Mesenchymal stem cell of adipose (primary cell): ENCODE measurements around the gene AHDC1.

- CAGE, long polyA plus RNA = no peak
Observed at GRCh38 chr1:26780746-26781320, 6.9 kb upstream of the PIGV start.

GRCh38 chr1:26800605-26800816 lies 12.8 kb downstream of the PIGV start:
- CAGE, long polyA plus RNA = no peak

DNA sequence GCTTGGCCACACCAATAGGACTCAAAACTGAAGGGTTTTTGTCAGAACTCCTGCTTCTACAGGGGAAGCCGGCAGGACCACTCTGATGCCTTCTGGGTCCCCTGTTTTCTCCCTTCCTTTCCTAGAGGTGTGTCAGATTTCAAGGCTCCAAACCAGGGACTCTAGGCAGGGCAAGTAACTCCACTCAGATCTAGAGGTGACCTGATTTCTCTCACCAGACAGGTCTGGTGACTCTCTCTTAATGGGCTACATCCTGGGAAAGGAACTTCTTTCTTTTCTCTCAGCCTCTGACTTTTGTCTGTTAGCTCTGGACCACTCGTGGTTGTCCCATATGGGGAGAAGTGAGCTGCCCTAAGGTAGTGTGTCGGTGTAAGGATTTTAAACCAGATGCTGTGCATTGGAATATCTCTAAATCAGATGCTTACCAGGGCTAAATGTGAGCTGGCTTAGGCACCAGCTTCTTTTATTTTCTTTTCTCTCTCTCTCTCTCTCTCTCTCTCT lies 4.9 kb downstream of the SFN start:
- CAGE, long polyA plus RNA = no peak

DNA sequence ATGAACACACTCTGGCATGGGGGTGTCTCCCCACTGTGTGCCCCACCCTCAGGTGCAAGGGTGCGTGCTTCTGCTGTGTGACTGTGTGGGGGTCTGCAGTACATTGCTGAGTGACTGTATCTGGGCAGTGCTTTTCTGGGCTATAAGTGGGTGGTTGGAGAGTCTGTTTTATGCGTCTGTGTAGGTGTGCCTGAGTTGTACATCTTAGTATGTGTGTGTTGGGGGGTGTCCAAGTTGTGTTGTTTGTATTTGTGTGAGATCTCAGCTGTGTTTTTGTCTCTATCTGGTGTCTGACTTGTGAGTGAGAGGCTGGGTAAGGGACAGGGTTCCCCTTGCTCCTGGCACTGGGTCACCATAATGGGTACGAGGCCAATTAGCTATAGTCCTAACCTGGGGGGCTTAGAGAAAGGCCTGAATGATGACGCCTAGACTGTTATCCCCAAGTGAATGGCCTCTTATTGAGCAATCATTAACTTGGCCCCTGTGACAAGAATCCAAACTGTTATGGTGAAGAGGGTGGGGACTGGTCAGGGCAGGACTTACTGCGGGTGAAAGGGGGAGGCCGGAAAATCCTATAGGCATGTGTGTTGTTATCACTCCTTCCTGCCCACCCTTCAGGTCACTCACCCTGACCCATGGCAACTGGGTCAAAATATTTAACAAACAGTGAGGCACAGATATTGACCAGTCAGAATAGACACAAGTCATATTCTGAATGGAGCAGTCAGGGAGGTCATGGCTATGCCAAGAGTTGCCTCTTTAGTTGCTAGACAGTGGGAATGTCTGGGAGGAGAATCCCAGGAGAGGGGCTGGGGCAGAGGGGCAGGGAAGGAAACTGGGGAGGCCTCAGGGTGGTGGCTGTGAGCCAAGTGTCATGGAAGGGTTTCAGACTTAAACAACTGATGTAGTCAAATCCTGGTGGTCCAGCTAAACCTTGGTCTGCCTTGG lies 3.4 kb downstream of the NR0B2 start:
- CAGE, long polyA plus RNA = no peak

- CAGE, long polyA plus RNA = no peak
Observed at GRCh38 chr1:26994669-26994868, 1.1 kb downstream of the TRNP1 start.

- CAGE, long polyA plus RNA = no peak
Observed at GRCh38 chr1:27044690-27045259, 32.1 kb upstream of the TENT5B start.

GRCh38 chr1:27087519-27087718 lies 67.5 kb downstream of the SLC9A1 start:
- CAGE, long polyA plus RNA = no peak

- CAGE, long polyA plus RNA = no peak
Observed at GRCh38 chr1:27290593-27291479, 31.1 kb upstream of the TMEM222 start.

DNA sequence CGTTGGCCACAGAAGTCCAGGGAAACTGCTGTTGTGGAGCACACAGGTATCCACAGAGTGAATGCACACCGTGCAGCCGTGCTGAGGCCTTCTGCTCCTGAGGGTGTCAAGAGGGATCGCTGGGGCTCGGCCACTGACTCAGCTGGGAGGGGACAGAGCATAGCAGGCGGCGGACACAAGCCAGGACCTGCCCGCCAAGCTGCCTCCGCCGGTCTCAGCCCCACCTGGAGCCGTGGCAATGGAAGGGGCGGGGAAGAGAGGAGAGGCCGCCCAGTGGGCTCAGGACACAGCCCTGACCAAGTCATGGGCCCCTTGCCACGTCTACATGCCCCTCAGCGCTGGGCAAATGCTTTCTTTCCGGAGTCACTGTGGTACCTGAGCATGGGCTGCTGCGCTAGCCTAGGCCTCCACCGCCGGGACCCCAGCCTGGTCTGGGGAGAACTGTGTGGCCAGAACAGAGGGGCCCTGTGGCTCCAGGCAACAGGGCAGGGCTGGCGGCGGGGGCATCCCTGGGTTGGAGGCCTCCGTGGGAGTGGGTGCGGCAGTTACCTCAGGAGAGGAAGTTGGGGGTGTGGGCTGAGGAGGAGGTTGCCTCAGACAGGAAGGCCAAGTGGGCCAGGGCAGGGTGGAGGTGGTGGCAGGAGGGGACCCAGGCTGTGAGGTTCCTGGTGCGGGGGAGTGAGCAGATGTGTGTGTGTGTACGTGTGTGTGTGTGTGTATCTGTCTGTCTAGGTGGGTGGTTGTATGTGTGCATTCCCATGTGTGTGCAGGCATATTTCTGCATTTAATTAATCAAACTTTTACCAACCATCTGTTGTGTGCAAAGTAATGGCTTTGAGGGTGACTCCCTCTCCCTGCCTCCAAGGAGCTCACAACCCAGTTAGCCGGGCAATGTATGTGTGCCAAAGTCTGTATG lies 1.3 kb downstream of the SYTL1 start:
- CAGE, long polyA plus RNA = no peak

DNA sequence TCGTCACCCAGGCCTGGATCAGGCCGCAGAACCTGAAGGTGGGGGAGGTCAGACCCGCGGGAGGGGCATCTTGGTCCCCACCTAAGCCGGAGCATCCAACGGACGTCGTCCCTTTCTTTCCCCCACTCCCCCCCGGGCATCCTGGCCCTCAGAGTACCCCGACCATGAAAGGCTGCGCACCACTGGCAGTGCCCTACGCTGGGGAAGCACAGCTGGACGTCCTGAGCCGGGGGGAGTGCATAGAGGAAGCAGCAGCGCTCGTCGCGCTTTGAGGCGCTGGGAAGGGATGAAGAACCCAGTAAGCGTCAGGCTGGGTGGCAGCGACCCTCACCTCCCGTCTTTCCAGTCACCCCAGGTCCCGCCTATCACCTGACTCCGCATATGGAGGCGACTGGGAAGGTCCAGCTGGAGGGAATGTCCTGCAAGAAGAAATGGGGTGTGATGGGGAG lies 5.8 kb downstream of the MAP3K6 start:
- CAGE, long polyA plus RNA = no peak

DNA sequence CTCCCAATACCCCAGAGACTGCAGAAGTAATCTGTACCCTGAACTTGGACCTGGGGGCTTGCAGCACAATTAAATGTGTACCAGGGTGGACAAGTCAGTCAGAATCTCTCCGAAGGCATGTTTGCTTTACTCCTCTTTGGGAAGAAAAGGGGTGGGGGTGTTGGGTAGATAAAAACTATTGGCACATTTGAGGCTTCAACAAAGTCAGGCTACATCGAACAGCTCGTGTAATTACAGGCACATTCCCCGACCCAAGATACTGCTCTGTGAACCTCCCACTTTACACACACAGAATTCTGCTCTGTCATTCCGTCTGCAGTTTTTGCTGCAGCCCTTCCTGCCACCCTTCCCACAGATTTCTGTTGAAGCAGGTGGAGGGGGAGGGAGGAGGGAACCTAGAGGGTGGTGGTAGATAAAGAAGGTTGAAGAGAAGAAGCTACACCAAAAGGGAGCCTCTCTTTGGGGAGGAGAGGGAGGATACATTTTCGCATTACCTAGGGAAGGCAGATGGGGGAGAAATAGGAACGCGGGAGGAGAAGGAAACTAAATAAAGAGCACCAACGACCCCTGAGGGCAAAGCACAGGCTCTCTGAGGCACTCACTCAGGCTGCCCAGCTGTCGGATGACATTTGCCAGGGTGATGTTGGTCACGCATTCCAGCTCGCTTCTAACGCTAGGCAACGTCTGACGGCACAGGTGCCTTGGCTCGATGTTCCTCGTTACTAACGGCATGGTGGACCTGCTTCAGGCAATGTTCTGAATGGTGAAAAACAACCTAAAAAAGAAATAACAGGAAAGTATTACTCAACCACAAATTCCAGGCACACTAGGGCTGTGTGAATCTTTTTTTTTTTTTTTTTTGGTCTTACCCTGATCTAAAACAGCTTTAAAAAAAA lies 36.0 kb downstream of the GPR3 start:
- CAGE, long polyA plus RNA = no peak

- CAGE, long polyA plus RNA = no peak
Observed at GRCh38 chr1:27532184-27532427, 42.1 kb upstream of the WASF2 start.

- CAGE, long polyA plus RNA = no peak
Observed at GRCh38 chr1:27556954-27558464, 46.4 kb downstream of the AHDC1 start.

- CAGE, long polyA plus RNA = no peak
Observed at GRCh38 chr1:27580495-27580989, 23.4 kb downstream of the AHDC1 start.

- CAGE, long polyA plus RNA = no peak
Observed at GRCh38 chr1:27603347-27604640, at the start of gene AHDC1. TSS of gene AHDC1 (minus strand) at chr1:27604144.

DNA sequence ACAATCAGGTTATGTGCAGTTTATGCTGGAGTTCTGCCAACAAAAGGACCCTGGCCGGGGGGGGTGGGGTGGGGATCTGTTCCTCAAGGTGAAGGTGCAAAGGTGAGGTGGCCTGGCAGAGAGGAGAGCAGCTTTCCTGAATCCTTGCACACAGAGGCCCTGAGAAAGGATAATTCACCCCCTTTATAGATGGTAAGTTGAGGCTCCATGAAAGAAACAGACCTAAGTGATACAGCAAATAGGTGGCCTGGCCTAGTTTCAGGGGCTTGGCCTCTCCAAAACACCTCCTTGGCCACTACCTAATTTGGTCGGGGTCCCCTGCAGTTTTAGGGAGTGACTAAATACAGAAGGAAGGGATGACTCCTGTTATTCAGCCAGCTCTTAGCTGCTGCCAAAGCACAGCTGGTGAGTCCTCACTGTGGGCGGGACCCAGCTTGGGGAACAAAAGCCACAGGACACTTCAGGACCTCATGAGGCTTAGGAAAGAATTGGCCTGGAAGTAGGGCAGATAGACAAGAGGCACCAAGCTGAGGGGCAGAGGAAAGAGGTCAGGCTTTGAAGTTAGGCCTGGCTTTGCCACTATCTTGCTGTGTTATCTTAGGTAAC lies 16.0 kb downstream of the IFI6 start:
- CAGE, long polyA plus RNA = no peak

DNA sequence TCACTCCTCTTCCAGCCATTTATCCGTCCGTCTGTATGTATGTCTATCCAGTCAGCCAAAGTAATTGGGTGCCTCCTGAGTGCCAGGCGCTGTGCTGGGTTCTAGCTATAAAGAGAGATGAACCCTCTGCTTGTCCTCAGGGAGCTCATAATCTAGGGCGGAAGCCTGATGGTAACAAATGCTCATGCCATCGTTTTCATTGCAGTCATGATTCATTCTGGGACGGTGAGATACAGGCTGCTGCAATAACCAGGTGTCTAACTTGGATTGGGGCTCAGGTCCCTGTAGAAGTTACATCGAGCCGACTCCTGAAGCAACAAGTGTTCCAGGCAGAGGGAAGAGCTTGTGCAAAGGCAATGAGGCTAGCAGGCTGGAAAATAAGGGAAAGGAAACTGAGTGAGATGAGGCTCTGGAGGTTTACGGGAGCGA lies 11.6 kb downstream of the IFI6 start:
- CAGE, long polyA plus RNA = no peak

DNA sequence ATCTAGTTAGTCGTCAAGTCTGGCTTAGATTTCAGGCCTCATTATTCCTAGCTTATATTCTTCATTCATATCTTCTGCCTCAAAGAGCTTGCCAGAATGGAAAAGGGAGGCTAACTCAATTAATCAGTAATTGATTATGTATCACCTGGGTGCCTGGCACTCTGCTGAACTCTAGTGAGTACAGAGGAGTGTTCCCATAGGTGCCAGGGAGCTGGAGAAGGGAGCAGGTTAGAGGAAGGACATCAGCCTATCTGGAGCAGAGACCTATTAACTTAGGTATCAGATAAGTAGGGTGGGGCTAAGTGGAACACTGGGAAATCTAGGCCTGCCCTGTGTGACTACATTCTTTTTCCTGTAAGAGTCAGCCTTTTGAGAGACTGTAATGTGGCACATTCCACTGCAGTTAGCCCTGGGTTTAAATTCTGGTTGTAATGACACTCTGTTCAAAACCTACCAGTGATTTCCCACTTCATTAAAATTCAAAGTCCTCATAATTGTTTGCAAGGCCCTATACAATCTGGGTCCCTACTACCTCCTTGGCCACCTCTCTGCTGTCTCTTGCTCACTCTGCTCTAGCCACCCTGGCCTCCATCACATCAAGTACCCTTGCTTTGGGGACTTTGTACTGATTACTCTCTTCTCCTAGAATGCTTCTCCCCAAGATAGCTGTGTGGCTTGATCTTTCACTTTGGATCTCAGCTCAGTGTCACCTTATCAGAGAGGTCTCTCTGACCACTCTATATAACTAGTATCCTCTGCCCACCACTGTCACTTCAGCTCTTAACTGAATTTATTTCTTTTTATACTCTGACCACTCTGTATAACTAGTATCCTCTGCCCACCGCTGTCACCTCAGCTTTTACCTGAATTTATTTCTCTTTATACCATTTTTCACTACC lies 12.9 kb downstream of the STX12 start:
- CAGE, long polyA plus RNA = no peak

DNA sequence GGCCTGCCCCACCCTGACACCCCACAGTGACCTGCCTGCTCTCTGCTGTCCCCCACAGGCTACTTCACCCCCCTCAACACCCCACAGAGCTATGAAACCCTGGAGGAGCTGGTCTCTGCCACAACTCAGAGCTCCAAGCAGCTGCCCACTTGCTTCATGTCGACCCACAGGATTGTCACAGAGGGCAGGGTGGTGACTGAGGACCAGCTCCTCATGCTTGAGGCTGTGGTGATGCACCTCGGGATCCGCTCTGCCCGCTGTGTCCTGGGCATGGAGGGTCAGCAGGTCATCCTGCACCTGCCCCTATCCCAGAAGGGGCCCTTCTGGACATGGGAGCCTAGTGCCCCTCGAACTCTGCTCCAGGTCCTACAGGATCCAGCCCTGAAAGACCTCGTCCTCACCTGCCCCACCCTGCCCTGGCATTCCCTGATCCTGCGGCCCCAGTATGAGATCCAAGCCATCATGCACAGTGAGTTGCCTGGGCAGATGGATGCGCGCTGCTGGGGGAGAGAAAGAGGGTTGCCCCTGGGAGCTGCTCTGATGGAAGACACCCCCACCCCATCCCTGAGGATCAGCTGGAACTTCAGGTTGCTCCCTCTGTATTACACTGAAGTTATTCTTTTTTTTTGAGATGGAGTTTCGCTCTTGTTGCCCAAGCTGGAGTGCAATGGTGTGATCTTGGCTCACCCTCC lies 7.4 kb downstream of the THEMIS2 start:
- CAGE, long polyA plus RNA = no peak

DNA sequence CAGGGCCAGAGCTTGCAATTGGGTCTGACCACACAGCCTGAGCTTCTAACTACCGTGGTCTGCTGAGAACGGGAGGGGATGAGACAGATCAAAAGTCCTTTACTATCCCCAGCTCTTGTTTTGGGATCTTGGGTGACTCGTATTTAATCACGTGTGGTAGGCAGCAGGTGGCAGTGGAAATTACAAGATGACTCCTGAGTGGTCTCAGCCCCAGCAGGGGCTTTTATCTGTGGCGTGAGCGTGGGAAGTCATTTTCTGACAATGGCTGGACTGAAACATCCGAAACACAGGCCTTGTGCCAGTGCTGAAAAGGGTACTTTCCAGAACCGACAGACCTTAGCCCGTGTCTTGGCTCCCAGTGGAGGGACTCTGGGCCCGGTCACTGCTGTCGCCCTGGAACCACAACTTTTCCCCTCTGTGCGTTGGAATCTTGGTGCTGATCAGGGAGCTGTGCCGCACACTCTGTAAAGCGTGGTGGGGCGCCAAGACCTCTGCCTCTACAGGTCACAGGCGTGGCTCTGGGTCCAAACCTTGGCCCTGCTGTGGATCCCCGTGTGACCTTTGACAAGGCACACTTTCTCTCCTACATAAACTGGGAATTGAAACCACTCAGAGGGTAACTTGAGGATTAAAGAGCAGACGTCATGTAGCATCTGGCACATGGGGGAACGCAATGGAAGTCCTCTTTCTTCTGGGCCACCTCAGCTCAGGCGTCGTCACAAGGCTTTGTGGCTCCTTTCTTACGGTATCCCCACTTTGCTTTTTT lies 12.1 kb downstream of the THEMIS2 start:
- CAGE, long polyA plus RNA = no peak